ENCODE measurements around the genes CREG1, RCSD1 and DPT.

- RRBS: 1% methylated on average over 33 of the region's 102 CpGs
Measured at GRCh38 chr1:167552794-167554180, at the start of gene CREG1. Gene CREG1, minus strand, starts transcription at chr1:167553762.

DNA sequence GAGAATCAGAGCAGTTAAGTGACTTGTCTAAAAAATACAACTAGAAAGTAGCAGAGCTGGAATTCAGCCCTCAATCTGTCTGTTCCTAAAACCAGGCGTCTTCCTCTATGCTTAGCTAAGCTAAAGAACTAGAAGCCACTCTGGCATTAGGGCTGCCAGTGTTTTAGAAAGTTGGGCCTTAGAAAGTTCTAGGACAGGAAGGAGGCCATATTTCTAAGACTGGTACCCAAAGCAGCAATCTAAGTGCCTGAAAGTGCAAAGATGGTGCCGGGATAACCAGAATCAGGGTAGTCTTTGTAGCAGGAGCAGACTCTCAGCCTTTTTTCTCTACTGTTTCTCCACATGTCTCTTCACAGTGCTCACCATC, 1.3 kb upstream of the RCSD1 start:
- RRBS: no CpG with 5 or more reads among the region's 2 CpGs

DNA sequence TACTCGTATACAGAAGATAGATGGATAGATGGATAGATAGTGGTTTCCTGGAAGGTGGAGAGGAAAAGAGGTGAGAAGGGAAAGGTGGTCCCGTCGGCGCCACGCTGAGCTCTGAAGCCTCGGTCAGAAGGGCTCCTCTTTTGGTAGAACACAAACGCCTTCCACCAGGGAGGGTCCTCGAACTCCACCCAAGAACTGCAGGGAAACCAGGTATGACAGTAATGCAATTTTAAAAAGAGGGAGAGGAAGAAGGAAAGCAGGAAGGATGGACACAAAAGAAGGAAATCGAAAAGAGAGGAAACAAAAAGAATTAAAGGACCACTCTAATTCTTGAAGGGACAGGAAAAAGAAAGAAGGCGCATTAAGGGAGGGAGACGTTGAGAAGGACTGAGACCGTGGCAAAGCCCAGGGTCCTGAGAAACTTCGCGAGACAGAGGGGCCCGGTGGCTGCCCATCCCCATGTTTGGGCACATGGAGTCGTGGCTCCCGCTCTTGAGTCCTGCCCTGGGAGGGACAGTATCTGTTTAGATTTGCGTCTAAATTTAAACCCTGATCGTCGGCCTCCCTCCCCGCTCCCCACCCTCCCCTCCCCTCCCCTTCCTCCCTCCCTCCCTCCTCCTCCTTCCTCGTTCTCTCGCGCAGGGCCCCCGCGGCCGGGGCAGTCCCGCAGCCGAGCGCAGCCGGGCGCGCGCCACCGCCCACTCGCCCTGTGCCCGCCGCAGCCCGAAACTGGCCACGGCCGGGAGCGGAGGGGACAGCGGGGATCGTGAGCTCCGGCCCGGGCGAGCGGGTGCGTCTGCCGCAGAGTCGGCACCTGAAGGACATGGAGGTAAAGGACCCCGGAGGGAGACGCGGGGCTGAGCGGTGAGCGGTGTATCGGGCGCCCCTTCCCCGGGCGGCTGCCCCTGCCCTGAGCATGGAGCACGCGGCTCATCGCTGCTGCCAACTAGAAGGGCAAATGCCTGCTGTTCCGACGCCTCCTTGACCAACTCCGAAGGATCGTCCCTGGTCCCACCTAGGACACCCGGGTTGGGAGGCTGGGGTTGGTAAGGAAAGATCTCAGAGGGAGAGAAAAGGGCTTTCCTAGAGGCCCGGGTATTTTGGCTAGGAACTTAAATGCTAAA, at the start of gene RCSD1:
Gene RCSD1 (plus strand): TSS at position 632 of the 1,124 bp plus-strand sequence.
- RRBS: 4% methylated on average over 27 of the region's 69 CpGs

DNA sequence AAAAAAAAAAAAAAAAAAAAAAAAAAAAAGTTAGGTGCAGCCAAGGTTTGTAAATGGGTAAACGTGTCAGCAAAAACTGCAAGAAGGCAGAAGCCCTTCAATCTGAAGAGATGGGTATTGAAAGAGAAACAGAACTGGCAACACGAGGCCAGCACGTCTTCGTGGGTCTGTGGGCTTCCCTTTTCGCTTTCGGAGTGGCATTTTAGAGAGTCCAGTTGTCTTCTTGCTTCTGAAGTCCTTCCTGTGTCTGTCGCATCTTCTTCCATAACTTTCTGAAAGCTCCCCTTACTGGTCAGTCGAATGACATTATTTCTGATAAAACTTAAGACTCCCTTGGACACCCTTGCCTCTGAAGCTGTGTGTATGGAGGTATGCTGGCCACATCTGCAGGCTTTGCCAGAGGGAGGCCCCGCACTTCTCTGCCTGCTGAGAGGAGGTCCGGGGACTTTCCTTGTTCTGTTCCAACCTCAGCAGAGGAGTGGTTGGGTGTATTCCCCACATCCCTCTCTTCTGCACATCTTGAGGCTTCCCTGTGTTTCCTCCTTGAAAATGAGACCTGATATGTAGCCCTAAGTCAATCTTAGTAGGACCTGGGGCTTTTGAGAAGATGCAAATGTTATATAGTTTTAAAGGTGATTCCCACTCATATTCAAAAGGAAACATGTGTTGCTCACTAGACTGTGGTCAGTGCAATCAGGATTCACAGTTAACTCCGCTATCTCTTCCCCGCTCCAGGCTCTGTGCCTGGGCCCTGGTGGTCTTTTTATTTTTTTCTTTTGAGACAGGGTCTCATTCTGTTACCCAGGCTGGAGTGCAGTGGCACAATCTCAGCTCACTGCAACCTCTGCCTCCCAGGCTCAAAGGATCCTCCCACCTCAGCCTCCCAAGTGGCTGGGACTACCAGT, 945 bp downstream of the RCSD1 start:
- RRBS: no CpG with 5 or more reads among the region's 12 CpGs

DNA sequence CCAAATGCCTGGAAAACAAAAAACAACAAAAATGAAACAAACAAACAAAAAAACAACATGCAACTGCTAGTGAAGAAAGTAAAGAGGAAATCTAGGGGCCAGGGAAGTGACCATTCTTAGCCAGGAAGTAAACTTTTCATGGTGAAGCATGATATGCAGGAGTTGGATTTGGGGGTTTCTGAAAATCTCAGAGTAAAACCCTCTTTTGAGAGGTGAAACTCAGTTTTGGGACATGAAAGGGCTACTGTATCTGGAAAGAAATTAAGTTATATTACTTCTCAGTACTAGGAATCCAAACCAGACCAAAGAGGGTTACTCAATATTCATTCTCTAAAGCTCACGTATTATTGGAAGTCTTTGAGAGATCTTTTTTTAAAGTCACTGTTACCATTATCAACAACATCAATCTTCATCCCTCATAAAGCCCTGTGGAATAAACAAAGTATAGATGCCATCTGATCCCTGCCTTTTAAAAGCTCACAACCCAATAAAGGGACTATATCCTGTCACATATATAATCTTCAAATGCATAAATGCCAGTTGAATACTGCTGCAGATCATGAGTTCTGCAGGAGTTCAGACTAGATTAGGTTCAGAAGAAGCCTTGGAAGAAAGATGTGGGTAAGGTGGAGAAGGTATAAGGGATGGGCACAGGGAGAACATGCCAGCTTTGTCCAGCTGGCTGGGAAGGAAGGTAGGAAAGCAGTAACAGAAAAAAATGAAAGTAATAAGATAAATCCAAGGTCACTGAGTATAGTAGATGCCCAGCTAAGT, 2.9 kb downstream of the RCSD1 start:
- RRBS: no CpG with 5 or more reads among the region's 1 CpG

GRCh38 chr1:167974680-167975014, 37.8 kb upstream of the MPC2 start:
- RRBS: no CpG with 5 or more reads among the region's 4 CpGs

- RRBS: no CpG with 5 or more reads among the region's 2 CpGs
Measured at GRCh38 chr1:168039744-168040203, 97.0 kb downstream of the GPR161 start.

GRCh38 chr1:168084864-168086069, 51.5 kb downstream of the GPR161 start:
- RRBS: no CpG with 5 or more reads among the region's 30 CpGs

DNA sequence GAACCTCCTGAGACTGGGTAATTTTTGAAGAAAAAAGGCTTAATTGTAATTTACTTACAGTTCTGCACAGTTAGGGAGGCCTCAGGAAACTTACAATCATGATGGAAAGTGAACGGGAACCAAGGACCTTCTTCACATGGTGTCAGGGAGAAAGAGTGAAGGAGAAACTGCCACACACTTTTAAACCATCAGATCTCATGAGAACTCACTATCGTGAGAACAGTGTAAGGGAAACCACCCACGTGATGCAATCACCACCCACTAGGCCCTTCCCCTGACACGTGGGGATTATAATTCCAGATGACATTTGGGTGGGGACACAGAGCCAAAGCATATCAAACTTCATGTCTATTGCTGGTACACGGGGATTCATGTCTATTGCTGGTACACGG, 5.4 kb upstream of the SFT2D2 start:
- RRBS: no CpG with 5 or more reads among the region's 6 CpGs

DNA sequence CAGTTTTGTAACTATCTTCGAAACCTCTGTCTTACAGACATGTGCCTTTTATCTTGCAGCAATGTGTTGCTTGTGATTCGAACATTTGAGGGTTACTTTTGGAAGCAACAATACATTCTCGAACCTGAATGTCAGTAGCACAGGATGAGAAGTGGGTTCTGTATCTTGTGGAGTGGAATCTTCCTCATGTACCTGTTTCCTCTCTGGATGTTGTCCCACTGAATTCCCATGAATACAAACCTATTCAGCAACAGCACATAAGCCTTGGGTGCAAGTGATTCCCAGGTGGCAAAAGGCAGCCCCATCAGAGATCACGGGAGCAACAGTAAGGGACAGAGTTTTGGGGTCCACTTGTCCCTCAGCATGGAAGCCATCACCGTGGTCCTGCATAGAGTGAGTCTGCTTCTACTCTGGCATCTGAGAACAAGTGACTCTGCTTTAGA, 16.8 kb downstream of the SFT2D2 start:
- RRBS: no CpG with 5 or more reads among the region's 5 CpGs

GRCh38 chr1:168342572-168343245, 62.0 kb downstream of the TBX19 start:
- RRBS: no CpG with 5 or more reads among the region's 20 CpGs

DNA sequence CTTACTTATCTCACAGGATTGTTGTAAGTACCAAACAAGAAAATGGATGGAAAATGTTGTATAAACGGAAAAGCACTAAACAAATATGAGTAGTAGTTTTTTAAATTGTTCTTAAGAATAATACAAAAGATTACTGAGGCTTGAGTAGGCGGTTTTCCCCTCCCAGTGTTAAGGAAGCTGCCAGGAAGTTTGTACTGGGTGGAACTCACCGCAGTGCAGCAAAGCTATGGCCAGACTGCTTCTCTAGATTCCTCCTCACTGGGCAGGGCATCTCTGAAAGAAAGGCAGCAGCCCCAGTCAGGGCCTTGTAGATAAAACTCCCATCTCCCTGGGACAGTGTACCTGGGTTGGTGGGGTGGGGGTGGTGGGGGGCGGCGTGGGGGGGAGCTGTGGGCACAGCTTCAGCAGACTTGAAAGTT, 58.8 kb downstream of the XCL2 start:
- RRBS: no CpG with 5 or more reads among the region's 5 CpGs

GRCh38 chr1:168726034-168726848, 2.8 kb downstream of the DPT start:
- RRBS: no CpG with 5 or more reads among the region's 9 CpGs

DNA sequence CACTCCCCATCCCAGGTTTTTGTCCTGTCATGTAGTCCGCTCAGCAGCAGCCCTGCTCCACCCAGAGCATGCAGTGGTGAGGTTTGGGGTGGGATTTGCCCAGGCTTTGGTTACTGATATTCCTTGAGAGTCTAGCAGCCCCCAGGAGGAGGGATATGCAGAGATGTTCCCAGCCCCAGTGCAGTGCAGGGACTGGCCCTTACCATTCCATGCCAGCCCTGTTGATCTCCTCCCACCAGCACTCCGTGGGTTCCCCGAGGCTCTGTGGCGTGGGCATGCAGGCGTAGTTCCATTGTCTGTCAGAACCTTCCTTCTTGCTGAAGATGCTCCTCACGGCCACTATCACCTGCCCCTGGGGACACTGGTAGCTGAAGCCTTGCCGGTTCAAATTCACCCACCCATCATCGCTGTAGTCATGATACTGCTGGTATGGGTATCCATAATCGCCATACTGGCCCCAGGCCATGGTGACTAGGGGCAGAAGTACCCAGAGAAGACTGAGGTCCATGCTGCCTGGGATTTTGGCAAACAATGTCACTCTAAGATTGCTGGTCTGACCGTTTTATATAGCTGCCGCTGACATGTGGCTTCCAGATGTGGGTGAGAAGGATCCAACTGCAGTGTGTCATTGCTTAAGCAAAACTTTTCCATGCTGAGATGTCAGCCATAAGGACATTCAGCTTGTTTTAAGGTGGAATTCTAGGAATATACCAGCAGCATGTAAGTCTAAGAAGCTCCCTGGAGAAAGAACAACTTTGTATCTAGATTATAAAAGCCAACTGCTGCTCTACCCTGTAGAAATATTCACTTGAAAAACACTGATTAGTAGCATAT, at the start of gene DPT:
Gene DPT (minus strand): TSS at position 540 of the 834 bp plus-strand sequence.
- RRBS: no CpG with 5 or more reads among the region's 11 CpGs

GRCh38 chr1:168834281-168834774, 105.3 kb upstream of the DPT start:
- RRBS: no CpG with 5 or more reads among the region's 2 CpGs

DNA sequence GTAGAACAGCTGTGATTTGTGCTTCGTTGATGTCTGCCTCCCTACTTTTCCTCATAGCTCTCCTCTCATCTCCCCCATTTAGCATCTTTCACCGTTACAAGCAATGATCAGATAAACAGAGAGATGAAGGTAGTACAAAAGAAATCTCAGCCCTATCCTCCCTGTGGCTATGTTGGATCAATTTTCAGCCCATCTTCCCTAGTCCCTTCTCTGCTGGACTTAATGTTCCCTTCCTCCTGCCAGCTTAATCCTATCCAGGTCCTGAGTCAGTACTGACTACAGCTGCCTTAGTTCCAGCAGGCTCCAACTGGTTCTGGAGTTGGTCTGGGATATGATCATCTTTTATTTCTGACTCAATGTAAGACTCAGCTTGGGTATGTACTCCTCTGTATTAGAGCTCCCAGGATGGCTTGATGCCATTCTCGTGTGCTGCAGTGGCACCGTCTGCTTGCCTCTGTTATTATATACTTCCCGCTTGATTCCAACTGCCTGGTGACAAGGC, 164.2 kb upstream of the DPT start:
- RRBS: no CpG with 5 or more reads among the region's 5 CpGs

DNA sequence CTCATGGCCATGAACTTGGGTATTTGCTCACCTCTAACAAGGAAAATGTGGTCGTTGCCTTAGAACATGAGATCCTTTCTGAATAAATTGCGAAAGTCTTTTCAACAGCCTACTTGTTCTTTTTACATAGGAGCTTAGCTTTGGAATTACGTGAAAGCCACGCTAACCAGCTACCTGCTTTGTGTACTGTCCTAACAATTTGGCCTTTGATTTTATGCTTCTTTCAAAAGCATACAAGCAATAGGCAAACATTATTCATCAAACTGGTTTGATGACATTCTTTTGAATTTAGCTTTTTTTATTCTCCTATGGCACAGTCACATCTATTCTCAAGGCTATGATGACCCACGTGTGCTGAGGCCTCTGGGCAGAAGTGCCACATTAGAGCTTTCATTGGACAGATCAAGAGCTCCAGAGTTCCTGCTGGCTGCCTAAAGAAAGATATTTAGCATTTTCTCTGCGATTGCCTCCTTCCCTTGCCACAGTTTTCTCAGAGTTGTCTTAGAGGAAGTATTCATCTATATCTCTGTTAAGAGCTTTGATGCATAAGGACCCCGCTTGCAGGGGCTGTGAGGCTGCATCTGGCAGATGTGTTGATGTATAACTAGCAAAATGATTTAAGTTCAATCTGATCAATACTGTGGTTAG, 178.1 kb upstream of the DPT start:
- RRBS: no CpG with 5 or more reads among the region's 7 CpGs

GRCh38 chr1:169031497-169032182, 74.8 kb upstream of the ATP1B1 start:
- RRBS: no CpG with 5 or more reads among the region's 6 CpGs

- RRBS: no CpG with 5 or more reads among the region's 9 CpGs
Measured at GRCh38 chr1:169101892-169102456, 4.5 kb upstream of the ATP1B1 start.

All from AG08470 (cell line).